Hair follicle dermal papilla cell (primary cell): ENCODE measurements around a stretch of chr1.

- CAGE, long polyA plus RNA = no peak
Measured at GRCh38 chr1:59759070-59760009, 55.4 kb upstream of the HOOK1 start.

GRCh38 chr1:59761544-59761981, 53.2 kb upstream of the HOOK1 start:
- CAGE, long polyA plus RNA = no peak

GRCh38 chr1:59815767-59816382, 1.1 kb downstream of the HOOK1 start:
- CAGE, long polyA plus RNA = no peak

DNA sequence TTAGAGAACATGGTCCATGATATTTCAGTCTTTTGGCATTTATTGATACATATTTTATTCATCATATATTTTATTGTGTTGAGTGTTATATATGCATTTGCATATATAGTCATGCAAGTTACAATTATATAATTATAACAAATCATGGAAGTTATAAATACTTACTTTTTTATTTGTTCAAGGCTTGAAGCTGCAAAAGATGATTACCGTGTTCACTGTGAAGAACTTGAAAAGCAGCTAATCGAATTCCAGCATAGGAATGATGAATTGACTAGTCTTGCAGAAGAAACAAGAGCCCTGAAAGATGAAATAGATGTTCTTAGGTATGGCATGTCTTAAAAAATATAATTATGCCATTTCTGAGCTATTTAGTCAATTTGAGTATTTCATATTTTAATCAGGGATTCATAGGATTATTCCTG, 32.1 kb downstream of the HOOK1 start:
- CAGE, long polyA plus RNA = no peak

- CAGE, long polyA plus RNA = no peak
Measured at GRCh38 chr1:59862516-59863509, 48.1 kb downstream of the HOOK1 start.

- CAGE, long polyA plus RNA = no peak
Measured at GRCh38 chr1:60949178-60949817, 133.1 kb upstream of the NFIA start.

DNA sequence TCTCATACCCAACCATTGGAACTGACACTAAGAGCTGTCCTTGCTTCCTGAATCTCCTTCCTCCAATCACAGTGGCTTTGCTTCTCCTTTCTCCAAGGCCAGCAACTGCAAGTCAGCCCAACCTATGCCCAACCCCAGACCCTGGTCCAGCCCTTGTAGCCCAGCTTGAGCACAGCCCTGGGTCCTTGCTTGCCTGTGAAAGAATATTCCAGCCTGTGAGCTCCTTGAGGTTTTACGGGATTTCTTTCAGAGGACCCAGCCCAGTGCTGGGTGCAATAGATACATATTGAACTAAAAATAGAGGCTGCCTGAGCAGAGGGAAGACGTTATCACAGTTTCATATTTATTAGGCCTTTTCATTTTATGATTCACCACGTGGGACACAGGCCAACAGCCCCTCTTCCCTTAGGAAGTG, 92.6 kb upstream of the NFIA start:
- CAGE, long polyA plus RNA = no peak

- CAGE, long polyA plus RNA = no peak
Measured at GRCh38 chr1:60997531-60997730, 84.9 kb upstream of the NFIA start.

DNA sequence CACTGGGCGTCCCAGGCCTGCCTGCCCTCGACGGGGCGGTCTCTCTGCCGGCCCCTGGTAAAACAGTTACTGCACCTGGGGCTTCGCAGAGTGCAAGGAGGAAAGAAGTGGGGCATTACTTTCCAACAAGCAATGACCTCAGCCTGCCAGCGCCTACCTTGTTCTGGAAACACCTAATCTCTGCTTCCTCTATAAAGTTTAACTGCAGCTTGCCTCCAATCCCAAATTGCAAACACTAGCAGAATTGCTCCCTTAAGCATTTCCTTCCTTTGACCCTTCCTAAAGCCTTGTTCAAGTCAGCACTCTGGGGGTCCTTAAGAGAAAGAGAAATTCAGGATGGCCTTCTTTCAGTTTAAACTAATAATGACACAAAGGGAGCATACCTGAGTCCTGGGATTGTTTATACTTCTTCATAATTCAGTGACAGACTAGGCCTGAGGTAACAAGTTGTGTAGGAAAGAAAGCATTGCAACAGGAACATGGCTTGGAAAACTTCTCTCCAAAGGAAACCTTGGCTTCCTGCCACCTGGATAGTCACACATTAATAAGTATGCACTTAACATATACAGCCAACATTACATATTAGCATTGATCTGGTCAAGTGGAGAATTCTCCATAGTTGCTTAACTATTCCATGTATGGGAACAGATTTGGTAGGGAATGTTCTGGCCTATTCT, 27.5 kb upstream of the NFIA start:
- CAGE, long polyA plus RNA = no peak

GRCh38 chr1:61081345-61081487, 1.1 kb upstream of the NFIA start:
- CAGE, long polyA plus RNA = no peak

DNA sequence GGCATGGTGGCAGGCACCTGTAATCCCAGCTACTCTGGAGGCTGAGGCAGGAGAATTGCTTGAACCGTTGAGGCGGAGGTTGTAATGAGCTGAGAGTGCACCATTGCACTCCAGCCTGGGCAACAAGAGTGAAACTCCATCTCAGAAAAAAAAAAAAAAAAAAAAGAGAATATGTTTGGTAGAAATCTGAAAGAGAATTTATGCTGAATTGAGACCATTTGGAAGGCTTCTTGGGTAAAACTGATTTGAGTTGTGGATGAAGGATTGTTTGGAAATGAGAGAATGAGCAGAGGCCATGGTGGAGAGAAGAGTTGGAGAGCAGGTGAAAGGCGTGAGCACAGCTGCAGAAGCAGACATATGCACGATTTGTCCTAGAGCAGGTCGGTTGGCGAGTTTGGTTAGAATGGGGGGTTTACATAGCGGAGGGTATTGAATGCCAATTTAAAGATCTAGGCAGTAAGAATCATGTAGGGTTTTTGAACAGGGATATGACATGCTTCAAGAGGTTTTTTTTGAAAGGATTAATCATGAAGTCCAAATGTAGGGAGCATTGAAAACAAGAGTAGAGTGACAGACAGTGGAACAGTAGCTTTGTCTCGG, 31.2 kb downstream of the NFIA start:
- CAGE, long polyA plus RNA = no peak

DNA sequence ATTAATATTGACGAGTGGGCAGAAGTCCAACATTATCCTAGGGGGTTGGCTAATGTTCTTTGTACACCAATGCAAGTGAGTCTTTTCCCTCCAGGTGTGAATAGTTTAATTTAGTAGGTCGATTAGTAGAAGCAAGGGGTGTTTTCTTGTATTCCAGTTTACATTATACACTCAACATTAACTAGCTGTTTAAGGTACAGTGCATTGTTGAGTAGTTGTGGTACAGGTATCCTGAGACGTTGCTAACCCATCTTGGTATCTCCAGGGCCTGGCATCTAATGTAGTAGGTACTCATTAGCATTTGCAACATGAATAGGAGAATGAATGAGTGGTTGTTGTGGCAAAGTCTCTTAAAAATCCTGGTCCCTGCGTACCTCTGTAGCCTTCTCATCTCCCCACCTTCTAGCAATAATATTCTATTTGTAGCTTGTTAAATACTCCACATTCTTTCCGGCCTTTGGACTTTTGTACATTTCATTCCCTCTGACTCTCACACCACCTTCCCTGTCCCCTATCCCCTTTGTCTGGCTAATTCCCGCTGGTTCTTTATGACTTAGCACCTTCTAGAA, 65.6 kb downstream of the NFIA start:
- CAGE, long polyA plus RNA = no peak

DNA sequence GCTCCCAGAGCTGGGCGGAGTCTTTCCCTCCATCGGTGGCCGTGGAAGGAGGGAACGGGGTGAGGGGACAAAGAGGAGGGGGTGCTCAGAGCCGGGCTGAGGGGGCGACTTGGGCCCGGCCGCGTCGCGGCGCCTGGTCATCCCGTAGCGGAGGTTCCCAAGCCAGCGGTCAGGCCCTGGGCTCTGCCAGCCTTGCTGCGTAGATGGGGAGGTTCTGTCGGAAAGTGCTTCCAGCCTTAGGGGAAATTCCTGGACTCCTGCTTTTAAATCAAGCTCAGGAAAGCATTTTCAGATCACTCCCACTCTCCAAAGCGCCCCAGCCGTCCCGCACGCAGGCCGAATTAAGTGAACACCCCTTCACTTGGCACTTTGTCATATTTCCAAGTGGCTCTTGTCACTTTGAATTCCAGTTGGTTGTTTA, 727 bp downstream of the PATJ start:
- CAGE, long polyA plus RNA = no peak

DNA sequence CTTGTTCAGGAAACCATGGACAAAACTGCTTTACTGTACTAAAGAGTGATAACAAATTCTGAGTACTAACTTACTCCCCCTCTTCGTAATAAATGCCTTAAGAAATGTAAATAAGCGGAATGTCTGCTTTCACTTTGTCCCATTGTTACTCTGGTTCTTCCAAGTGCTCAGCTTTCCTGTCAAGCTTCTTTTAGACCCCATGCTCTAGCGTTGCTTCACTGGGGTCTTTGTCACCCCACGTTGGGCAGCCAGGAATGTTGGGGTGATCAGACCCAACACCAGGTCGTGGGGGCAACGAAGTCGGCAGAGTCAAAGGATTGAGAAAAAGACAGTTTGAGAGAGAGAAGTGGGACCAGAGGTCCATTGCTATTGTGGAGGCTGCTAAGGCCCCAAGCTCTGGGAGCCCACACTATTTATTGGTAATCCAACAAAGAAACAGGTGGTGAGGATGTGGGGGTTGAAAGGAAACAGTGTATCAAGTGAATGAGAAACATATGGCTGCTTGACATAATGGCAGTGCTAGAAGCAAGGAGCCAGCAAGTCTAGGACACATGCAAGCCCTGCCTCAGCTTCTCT, 11.4 kb upstream of the L1TD1 start:
- CAGE, long polyA plus RNA = no peak

- CAGE, long polyA plus RNA = no peak
Measured at GRCh38 chr1:62436181-62436588, 664 bp upstream of the USP1 start.

DNA sequence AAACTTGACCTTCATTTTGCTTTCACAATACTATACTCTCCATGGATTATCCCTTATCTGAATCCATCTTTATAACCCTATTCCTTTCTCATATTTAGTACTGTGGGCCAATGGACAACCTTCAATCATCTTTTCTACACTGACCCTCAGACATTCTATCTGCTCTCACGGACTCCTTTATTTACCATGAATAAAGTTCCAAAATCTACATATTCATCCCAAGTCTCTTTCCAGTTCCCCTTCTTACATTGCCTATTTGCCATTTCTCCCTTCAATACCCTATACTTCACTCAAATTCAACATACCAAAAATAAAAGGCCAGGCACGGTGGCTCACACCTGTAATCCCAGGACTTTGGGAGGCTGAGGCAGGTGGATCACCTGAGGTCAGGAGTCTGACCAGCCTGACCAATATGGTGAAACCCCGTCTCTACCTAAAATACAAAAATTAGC, 9.3 kb downstream of the ANGPTL3 start:
- CAGE, long polyA plus RNA = no peak

DNA sequence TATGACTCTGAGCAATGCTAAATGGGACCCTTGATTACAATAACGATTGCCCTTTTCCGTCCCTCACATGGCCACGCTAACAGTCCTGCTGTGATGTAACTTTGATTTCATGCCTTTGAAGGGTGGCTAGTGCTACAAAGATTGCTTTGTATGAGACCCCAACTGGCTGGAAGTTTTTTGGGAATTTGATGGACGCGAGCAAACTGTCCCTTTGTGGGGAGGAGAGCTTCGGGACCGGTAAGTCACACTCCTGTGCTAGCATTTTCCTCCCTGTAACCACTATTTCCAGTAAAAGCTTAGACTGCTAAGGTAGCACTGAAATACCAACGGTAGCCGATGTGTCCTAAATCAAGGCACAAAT, 45.3 kb downstream of the PGM1 start:
- CAGE, long polyA plus RNA = no peak

GRCh38 chr1:63788890-63789557, 15.2 kb downstream of the ROR1 start:
- CAGE, long polyA plus RNA = no peak

- CAGE, long polyA plus RNA = no peak
Measured at GRCh38 chr1:63810360-63811079, 36.7 kb downstream of the ROR1 start.

- CAGE, long polyA plus RNA = no peak
Measured at GRCh38 chr1:63829617-63830134, 55.9 kb downstream of the ROR1 start.